Sigmoid colon (tissue), 4 donors: ENCODE measurements around the genes PACC1 and VASH2.

DNA sequence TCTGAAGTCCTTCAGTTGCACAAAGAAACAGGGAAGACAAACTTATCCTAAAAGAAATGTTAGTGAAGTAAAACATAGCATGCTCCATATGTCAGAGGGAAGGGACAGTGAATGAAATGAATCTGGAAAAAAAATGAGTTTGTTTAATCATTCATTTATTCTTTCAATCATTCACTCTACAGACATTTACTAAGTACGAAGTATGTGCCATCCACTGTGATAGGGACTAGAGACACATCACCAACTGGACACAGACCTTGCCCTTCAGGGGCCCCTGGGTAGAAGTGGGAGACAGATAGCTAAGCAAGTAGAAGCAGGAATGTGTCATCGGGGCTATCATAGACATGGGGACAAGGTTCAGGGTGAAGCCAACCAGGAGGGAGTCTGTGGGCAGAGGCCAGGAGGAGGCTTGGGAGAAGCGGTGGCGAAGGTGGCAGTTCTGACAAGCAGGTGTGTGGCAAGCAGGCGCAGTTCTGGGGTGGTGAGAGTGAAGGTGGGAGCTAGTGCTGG lies 79.5 kb upstream of the LPGAT1 start:
- PRO-cap: no peak
- RAMPAGE, long total RNA, 4 experiments: no peak in any of the 4 experiments

GRCh38 chr1:211911199-211911463 lies 80.6 kb upstream of the LPGAT1 start:
- PRO-cap: no peak
- RAMPAGE, long total RNA, 4 experiments: no peak in any of the 4 experiments

DNA sequence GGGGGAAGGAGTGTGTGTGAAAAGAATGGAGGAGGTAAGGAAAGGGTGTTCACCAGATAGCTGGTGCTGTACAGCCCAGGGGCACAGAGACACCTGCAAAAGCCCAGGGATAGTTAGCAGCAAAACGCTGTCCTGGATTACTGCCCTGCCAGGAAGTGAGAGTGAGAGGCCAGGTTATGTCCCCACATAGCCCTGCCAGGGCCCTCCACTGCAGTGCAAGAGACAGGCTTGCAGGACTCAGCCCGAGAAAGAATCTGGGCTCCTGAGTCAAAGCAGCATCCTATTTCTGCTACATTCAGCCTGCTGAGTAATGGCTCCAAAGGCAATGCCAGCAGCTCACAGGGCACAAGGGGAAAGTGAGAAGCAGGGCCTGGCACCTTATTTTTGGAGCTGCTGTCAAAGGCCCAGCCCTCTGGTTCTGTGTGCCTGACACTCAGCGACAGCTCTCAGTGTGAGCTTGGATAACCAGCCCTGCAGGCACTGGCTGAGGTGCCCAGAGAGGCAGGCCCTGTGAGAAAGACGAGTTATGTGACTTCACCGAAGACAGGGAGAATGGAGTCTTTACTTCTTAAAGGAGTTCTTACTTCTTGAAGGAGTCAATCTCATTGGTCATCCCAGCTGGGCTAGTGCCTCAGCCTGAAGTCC lies 83.9 kb downstream of the DTL start:
- PRO-cap: no peak
- RAMPAGE, long total RNA, 4 experiments: no peak in any of the 4 experiments

DNA sequence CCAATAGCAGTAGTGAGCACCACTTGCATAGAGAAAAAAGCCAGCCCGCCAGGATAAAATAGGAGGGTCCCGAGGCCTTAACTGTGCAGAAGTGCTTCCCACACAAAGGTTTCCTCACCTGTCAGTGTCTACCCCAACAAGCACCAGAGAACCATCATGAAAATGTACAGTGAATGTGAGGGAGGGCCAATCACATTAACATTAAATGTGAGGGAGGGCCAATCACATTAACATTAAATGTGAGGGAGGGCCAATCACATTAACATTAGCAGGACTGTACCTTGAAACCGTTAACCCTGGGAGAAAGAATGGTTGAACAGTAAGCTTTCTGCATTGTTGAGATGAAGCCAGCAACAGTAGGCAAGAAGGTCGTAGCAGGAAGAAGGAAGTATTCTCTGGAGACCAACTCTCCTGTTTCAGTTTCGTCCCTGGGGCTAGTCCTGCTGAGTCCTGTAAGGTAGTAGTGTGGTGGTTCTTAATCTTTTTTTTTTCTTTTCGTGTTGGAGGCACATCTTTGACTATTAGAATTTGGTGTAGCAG lies 98.8 kb upstream of the PPP2R5A start:
- PRO-cap: no peak
- RAMPAGE, long total RNA, 4 experiments: no peak in any of the 4 experiments

DNA sequence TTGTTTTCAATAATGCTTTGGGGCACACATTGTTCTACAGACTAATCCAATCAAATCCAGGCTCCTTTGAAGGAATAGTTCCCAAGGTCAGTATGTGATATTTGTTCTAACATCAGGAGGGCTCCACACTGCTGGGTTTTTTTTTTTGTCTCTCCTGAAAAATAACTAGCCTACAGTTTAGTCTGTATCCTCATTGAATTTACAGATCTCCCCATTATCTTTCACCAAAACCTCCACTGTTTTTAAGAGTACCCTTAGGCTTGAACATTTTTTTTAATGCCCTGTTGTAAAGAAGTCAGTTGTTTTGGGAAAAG lies 24.9 kb downstream of the PPP2R5A start:
- PRO-cap: no peak
- RAMPAGE, long total RNA, 4 experiments: no peak in any of the 4 experiments

DNA sequence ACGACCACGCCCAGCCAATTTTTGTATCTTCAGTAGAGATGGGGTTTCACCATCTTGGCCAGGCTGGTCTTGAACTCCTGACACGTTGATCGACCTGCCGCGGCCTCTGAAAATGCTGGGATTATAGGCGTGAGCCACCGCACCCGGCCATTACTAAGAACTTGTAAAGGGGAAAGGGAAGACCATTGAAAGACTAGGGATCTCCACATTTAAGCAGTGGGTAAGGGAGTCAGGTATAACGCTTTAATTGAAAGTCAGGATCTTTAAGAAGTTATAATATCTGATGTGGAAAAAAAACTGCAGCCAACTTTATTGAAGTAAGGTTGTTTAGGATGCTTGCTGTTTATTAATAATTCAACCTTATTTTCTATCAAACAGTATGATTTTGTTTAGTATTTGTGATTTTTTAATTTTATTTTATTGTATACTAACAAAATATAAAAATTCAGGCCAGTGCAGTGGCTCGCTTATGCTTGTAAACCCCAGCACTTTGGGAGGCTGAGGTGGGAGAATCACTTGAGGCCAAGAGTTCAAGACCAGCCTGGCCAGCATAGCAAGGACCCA lies 44.7 kb downstream of the PPP2R5A start:
- PRO-cap: no peak
- RAMPAGE, long total RNA, 4 experiments: no peak in any of the 4 experiments

GRCh38 chr1:212357934-212358889 lies 56.5 kb downstream of the PACC1 start:
- PRO-cap: no peak
- RAMPAGE, long total RNA, 4 experiments: no peak in any of the 4 experiments

DNA sequence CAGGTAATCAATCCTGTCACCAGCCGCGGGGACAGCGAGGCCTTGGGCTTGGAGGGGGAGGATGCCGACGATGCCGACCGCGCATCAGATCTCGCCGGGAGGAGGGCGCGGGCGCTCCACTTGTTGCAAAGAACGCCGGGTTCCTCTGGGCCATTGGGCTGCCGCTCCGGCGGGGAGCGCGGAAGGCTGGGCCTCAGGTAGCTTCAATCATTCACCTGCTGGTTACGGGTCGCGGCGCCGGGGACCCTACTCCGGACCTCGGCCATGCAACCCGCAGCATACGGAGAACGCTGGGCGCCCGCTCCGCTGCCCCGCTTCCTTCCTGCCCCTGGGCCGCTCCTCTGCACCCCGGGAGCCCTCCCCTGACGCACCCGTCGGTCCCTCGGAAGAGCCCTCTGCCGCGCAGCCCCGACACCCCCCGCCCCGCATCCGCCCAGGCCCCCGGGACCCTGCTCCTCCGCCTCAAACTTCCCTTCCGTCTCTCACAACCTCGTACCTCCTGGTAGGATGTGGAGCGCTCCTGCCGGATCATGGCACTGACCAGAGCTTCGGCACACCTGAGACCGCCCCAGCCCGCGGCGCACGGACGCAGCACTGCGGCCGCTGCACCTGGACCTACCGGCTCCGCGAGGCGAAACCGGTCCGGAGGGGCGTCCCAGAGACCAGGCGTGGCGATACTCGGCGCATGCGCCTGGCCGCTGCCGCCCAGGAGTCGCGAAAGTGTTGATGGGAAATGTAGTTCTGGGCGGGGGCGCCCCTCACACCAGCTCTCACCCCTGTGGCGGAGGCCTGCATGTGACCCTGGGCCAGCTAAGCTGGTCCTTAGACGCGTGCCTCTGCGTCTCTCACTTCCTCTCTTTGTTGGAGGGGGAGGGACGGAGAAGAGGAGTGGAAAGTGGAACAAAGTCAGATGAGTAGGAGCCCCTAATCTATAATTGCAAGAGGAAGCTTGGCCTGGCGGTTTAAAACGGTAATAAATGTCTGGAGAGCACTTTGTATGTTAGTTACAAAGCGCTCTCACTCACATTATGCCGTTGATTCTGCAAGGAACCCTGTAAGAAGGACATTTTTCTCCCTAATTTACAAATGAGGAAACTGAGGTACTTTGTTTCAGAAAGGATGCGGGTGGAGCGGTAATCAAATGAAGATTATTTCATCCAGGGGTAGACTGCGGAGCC lies at the start of gene PACC1:
TSS of gene PACC1 (minus strand) at position 661 of the 1,178 bp plus-strand sequence.
- PRO-cap: unidirectional peak, minus-strand start at position 617 of the sequence
- RAMPAGE, long total RNA, 4 experiments: start-site peak on the minus strand in 4 of 4 experiments, centred at positions 639 to 656 of the sequence, 18 to 32 reads per replicate

DNA sequence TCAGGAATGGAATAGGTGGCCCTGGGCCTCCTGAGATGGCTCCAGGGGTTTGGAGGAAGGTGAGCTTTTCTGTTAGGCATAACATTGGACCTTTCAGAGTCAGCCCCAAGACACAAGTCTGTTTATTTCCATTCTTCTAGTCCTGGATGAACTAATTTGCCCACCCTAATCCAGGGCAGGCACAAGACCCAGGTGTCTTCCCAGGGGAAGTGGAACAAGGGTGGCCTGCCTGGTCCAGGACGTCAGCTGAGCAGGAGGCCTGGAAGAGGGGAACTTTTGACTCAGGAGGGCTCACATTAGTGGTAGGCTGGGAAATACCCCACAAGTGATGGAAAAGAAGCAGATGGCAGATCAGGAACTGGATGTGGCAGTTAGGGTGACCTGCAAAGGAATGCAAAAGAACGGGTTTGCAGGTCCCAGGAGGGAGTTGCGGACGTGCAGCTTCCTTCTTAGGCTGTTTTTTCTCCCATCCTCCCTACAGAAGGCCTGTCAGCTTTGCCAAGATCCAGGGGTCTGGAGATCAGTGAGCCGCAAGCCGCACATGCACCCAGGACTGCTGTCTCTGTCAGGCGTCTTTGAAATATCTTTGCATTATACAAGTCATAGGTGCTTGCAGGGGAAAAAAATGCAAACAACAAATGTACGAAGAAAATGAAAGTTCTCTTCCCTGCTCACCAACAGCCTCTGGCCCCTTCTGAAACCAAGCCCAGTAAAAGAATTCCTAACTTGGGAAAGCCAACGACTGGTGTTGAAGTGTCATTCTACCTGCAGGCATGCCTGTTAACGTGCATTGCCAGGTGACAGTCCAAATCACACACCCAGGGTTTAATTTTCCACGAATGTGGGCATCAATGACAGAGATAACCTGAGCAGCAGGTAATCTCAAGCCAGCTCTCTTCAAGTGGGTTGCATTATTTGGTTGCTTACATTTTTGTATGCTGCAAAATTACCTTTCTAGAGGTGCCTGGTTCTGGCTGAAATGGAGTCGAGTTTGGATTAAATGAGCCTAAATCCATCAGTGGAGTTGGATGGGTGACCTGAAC lies 34.3 kb downstream of the NENF start:
- PRO-cap: no peak
- RAMPAGE, long total RNA, 4 experiments: no peak in any of the 4 experiments

DNA sequence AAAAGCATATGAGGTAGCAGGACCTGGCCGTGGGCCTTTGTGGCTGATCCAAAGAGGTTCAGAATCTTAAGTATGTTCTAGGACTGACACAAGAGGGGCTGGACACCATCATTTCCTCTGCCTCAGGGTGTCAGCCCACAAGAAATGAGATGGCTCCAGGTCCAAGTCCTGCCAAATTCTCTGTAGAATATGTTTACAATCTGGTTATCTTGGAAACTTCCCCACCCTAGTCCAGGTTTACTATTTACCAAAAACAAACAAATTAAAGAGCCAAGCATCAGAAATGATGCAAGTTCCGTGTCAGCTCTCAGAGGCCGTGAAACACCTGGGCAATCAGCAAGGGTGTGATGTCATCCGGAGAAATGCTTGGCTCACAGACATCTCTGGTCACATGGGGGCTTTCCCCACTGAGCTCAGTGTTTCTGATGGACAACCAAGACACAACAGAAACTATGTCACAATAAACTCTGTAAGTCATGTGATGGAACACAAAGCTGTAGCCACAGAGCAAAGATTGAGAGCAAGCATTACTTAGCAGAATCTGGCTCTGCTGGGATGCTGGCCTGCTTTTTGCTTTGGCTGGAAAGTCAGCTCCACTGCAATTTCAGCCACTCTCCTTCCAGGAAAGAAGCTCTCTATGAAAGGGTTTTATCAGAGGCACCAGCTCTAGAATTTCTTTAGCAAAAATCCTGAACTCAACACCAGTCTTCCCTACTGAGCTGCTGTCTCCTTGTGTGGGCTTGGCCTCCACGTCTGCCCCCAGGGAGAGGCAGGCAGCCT lies 55.8 kb downstream of the NENF start:
- PRO-cap: no peak
- RAMPAGE, long total RNA, 4 experiments: no peak in any of the 4 experiments

- PRO-cap: no peak
- RAMPAGE, long total RNA, 4 experiments: no peak in any of the 4 experiments
Observed at GRCh38 chr1:212518344-212519388, 85.9 kb downstream of the NENF start.

DNA sequence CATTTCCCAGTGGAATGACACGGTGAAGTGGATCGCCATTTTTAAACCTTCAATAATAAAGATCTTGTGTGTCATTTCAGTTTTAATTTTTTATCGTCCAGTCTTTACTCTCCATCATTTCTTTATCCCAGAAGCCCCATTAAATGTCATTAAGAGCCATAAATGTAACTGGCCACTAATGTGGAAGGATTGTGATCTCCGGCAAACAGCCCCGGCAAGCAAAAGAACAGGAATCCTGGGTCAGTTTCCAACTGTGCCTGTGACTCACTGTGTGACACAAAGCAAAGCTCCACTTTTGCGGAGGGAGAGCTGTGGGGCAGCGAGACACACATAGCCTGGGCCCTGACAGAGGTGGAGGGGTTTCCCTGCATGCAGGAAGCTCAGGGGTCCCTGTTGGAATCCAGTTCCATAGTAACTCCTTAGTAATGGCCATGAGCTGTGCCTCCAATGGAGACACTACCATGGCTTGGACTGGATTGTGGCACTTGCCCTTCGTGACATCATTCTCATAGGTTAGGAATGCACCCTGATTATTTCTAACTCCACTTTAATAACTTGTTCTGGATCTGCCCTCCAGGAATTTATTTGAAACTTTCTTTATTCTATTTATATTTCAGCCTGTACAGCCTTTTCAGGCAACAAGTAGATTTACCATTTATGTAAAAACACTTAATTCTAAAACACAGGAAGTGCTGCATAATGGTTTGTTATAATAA lies 47.1 kb upstream of the ATF3 start:
- PRO-cap: bidirectional peak, plus-strand start at position 292 of the sequence, minus-strand start at position 234 of the sequence
- RAMPAGE, long total RNA, 4 experiments: no peak in any of the 4 experiments

- PRO-cap: bidirectional peak, plus-strand start at chr1:212638735, minus-strand start at chr1:212638520; unidirectional peak, minus-strand start at chr1:212638889
- RAMPAGE, long total RNA, 4 experiments: no peak in any of the 4 experiments
Observed at GRCh38 chr1:212638423-212638988, 14.2 kb downstream of the GARIN4 start.

- PRO-cap: no peak
- RAMPAGE, long total RNA, 4 experiments: no peak in any of the 4 experiments
Observed at GRCh38 chr1:212657847-212658109, 33.5 kb downstream of the GARIN4 start.

- PRO-cap: no peak
- RAMPAGE, long total RNA, 4 experiments: no peak in any of the 4 experiments
Observed at GRCh38 chr1:212658139-212658980, 34.1 kb downstream of the GARIN4 start.

DNA sequence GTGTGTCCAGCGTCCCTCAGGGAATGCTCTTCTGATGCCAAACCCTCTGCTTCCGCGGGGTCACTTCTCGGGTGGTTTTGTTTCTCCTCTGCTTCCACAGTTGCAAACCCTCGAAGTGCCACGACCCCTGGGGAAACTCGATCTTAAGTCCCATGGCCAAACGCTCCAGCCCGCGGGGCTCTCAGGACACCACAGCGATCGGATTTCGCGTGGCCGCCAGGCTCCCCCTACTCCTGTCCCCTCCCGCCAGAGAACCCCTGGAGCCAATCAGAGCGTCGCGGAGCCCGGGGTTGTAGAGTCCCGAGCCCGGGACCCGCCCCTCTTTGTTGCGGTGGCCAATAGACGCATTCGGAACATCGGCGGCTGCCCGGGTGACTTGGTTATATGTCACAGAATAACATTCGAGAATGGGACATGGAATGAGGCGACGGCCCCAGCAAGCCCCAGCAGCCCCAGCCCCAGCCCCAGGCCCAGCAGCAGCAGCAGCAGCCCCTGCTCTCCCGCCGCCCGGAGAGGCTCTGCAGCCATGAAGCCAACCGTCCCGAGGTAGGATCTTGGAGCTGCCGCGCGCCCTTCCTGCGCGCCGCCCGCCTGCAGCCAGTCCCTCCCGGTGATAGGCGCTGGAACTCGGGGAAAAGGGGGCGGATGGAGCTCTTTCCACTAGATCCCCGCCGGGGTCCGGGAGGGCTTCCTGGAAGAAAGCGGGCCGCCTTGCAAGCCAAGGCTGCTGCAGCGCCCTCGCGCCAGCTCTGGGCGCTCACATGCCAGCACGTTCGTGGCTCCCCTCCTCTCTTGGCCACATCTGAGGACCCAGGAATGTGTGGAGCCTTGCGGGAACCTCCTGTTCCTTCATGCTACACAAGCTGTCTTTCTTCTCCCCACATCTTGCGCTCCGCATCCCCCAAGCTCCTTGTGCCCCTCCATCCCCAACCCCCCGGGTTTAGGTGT lies at the start of gene VASH2:
TSS of gene VASH2 (plus strand) at position 347 of the 948 bp plus-strand sequence.
- PRO-cap: unidirectional peak, plus-strand start at position 410 of the sequence
- RAMPAGE, long total RNA, 4 experiments: no peak in any of the 4 experiments

DNA sequence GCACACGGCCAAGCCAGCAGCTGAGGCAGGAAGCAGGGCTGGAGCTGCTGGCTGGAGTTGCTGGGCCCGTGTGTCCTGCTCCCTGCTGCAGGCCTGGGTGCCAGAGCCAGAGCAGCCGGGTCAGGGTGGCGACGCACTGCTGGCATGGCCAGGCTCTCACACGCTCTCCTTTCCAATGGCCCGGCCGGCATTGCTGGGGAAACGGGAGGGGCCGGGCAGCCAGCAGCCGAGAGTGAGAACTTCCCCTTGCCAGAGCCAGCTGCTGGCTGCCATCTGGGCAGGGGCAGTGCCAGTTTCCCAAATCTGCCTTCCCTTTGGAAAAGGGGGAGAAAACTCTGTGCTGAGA lies 82.4 kb upstream of the PROX1 start:
- PRO-cap: no peak
- RAMPAGE, long total RNA, 4 experiments: no peak in any of the 4 experiments

DNA sequence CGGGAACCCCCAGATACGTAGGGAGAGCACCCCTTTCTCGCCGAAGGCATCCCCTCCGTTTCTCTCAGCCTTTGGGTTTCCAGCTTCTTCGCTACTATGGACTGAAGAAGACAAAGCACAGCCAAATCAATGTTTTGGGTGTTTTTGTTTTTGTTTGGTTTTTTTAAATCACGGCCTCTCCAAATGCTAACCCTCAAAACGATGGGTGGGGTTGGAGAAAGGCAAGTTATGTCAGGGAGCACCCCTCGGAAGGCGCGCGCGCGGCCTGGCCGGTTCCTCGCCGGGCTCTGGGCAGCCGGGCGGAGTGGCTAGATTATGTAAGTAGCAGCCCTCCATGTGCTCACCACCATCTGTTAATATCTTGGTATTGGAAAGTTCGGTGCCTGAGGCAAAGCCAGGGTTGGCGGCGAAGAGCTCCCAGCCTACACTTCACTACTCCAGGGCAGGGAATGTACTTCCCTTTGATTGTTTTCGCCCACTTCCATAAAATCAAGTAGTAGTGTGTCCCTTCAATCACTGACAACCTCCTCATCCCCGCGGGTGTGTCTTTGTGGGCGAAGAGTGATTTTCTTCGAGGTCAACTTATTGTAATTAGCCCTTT lies 4.0 kb upstream of the PROX1 start:
- PRO-cap: no peak
- RAMPAGE, long total RNA, 4 experiments: no peak in any of the 4 experiments

DNA sequence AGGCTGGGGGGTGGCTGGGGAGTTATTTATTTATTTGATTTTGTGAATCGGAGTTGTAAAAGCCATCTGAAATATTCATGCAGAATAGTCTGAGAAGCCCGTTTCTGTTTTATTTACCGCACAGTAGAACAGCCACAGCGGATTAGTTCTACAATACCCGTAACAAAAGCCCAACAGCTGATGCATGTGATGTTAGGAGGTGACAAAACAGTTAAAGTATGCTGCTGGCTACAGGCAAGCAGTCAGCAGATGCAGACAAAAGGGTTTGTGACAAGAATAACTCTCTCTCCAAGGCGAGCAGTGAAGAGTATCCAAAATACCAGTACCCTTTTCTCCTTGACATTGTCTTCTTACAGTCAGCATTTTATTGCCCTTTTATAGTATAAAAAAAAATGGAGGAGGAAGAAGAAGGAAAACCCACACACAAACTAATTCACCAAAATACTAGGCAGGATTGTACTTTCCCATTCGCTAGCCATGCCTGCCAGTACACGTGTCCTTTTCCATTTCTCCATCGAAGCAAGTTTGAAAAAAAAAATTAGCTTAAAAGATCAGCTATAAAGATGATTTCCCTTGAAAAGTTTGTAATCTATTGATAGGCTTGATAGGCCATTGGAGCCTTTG lies 42.1 kb downstream of the PROX1 start:
- PRO-cap: no peak
- RAMPAGE, long total RNA, 4 experiments: no peak in any of the 4 experiments

DNA sequence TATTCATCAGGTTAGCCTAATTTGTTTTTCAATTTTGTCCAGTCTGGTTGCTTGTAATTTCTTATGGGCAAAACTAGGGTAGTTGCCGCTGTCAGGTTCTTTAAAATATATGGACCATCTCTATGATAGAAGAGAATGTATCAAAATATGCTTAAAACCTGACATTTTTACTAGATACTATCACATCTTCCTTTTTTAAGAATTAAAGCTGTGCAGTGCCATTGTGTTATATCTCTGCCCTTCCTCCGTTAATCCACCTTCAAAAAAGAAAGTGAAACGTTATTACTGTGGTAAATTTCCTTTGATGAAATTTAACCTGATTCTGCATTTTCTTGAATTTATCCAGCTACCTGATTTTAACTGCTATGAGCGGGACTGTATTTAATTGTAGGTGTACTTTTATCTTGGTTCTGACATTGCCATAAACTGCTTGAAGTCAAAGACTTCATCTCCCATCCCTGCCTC lies 29.8 kb downstream of the SMYD2 start:
- PRO-cap: no peak
- RAMPAGE, long total RNA, 4 experiments: no peak in any of the 4 experiments